Helper T cell (primary cell): ENCODE measurements around the genes METAP2, HAL, LTA4H and CDK17.

DNA sequence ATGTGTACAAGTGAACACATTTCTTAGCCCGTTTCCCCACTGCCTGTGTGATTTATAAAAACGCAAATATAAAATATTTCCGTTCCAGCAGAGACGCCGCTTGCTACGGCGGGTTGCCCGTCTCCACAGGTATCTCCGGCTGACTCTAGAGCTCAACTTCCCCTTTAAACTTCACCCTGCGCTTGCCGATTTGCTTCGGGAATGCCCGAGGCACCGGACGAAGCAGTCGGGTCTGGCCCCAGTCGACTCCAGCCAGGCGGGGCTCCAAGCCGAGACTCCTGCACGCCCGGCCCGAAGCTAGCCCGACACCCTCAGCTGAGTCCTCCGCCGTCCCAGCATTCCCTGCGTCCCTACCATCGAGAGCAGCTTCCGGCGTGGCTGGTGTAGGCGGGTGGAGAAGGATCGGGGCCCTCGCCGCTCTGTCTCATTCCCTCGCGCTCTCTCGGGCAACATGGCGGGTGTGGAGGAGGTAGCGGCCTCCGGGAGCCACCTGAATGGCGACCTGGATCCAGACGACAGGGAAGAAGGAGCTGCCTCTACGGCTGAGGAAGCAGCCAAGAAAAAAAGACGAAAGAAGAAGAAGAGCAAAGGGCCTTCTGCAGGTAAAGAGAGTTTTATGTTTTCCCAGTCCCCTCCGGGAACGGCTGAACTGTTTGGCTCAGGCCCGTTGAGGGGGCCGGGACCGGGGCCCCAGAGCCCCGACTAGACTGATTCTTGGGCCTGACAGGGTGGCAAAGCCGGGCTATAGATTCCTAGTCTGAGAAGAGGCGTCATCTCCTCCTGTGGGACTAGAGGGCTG is at the start of gene METAP2:
Gene METAP2 (plus strand): TSS at position 424 of the 799 bp plus-strand sequence.
- PRO-cap, 2 experiments: peak in 2 of 2 experiments; most common plus-strand start position 427 of the sequence (in 2); most common minus-strand start position 313 of the sequence (in 2)

DNA sequence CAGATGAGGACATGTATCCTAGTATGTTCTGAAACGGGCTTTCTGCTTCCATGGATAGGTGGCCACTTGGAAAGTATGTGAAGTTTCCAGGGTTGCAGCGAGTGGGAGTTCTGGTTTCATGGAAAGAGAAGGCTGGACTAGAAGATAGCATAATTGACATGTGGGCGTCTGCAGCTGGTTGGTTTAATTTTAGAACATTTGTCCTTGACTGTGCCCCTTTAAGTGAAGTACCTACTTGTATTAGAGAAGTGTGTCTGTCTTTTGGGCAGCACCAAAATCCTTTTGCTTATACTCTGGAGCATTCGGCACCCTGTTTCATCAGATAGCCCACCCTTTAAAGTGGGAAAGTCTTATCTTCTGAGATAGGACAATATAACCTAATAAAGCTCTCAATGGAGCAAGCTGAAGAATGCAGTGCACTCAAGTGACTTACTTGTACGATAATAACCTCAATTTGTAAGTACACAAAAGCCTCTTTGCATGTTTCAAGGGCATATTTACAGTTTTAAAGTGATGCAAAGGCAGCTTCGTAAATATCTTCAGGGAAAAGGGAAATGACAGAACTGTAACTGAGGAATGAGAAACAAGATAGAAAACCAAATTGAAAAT is 35.2 kb downstream of the NTN4 start:
- PRO-cap, 2 experiments: no peak in any of the 2 experiments

- PRO-cap, 2 experiments: no peak in any of the 2 experiments
Measured at GRCh38 chr12:95842339-95842820, 16.4 kb upstream of the SNRPF start.

DNA sequence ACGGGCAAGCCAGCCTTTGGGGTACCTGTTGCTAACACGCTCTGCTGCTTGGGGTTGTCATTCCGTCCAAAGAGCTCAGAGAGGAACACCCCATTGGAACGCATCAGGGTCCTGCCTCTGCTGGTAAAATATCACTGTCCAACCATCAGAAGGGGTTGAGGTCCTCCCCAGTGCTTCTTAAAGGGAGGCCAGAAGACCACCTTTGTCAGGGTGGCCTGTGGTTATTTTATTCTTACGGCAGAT is 441 bp downstream of the AMDHD1 start:
- PRO-cap, 2 experiments: no peak in any of the 2 experiments

GRCh38 chr12:95995300-95996195 is 596 bp downstream of the HAL start:
- PRO-cap, 2 experiments: no peak in any of the 2 experiments

DNA sequence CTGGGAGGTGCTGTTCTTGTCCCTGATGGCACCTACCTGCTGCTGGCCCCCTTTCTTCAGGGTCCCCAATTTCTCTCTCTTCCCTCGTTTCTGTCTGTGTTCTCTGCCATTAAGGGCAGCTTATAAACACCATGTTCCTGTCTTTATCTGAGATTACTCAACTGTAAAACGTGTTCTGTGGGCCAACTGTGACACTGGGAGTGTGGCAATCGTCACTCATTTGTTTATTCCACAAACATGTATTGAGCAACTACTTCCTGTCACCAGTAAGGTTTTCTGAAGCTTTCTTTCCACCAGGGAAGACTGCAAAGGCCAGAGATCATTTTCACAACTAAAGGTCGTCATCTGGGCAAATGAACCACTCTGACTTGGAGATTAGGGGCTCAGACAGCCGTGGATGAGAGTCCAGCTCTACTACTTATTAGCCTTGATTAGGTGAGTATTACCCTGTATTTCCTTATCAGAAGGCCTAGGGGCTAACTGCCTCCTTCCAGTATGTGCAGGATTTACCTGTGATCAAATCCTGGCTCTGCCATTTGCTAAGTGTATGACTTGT is at the start of gene HAL:
Gene HAL (minus strand): TSS at position 149 of the 556 bp plus-strand sequence.
- PRO-cap, 2 experiments: no peak in any of the 2 experiments

- PRO-cap, 2 experiments: no peak in any of the 2 experiments
Measured at GRCh38 chr12:96034507-96034995, 836 bp downstream of the LTA4H start.

- PRO-cap, 2 experiments: peak in 2 of 2 experiments; most common plus-strand start chr12:96036014 (in 2); most common minus-strand start chr12:96035583 (in 2)
Measured at GRCh38 chr12:96034996-96036306, at the start of gene LTA4H. TSS of gene LTA4H (minus strand) at chr12:96035587.

GRCh38 chr12:96248456-96248855 is 54.3 kb downstream of the ELK3 start:
- PRO-cap, 2 experiments: no peak in any of the 2 experiments

DNA sequence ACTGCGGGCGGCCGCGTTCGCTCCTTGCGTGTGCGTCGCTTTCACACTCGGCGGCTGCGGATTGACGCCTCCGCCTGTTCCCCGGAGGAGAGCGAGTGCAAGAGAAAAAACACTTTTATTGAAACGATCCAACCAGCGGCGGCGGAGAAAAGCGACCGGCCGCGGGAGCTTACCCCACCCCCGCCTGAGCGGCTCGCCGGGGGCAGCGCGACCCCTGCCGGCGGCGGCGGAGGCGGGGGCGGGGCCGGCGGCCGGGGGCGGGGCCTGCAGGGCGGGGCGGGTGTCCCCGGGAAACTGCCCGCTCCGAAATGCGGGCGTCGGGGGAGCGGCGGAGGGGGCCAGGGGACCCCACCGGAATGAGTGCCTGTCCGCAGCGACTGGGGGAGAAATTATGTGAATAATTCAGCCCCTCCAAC is at the start of gene CDK17:
Gene CDK17 (minus strand): TSS at position 63 of the 416 bp plus-strand sequence.
- PRO-cap, 2 experiments: peak in 2 of 2 experiments; most common plus-strand start position 112 of the sequence (in 1); most common minus-strand start position 63 of the sequence (in 2)

- PRO-cap, 2 experiments: no peak in any of the 2 experiments
Measured at GRCh38 chr12:97276198-97276809, 369.2 kb downstream of the NEDD1 start.

DNA sequence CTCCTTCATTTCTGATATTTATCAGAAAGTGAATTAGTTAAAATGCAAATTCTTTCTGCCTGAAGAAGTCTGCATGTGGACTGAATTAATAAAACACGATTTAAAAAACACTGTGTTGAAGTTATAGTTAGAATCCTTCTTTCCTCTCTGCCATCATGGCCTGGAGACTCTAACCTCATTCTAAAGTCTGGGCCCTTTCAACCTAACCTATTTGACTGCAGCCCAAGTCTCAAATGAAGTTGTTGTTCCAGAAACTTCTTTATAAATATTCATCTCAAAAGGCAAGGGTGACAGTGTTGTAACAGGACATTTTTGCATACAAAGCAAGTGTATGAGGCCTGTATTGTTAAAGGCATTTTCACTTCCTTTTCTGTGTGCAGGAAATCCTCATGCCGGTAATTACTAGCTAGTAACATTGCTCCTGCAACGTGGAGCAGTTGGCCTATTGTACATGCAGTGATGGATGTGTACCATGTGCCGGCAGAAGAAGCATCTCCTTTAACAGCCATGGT is 399.0 kb downstream of the NEDD1 start:
- PRO-cap, 2 experiments: no peak in any of the 2 experiments

DNA sequence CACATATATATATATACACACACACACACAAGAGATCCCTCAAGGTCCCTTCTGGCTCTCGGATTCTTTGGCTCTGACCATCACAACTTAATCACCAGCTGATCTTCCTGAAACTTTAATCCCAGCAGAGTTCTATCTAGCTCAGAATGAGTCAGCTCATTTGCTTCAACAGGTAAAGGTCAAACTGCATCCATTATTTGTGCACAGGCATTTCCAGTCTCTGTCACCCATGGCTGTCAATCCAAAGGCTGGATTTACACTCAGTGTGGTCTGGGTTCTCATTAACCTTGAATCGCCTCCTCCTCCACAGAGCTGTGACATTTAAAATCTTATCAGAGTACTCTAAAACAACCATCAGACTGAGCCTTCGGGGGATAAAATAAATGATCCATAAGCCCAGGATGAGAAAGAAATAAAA is 113.3 kb upstream of the TMPO start:
- PRO-cap, 2 experiments: no peak in any of the 2 experiments

GRCh38 chr12:98514981-98515147 is 526 bp upstream of the TMPO start:
- PRO-cap, 2 experiments: no peak in any of the 2 experiments

DNA sequence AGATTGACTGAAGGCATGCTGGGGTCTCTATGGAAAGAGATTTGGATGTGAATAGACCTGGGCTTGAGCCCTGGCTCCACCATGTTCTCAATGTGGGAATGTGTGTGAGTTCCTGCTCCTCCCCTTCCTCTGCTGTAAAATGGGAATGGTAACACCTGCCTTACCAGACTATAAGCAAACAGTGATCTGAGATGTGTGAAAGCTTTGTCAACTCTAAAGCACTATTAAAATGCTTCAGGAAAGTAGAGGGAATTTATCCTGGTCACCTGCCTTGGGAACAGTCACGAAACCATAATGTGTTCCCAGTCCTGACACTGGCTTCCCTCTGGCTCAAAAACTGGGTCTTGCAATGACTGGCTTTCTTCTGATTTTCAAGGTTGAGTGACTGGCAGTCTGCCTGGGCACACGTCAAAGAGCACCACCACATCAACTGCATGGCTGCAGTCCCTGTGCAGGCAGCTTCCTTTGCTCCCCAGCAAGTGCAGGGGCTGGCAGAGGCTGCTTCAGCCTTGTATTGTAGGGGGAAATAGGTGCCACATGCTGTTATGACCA is 384.7 kb downstream of the APAF1 start:
- PRO-cap, 2 experiments: no peak in any of the 2 experiments

DNA sequence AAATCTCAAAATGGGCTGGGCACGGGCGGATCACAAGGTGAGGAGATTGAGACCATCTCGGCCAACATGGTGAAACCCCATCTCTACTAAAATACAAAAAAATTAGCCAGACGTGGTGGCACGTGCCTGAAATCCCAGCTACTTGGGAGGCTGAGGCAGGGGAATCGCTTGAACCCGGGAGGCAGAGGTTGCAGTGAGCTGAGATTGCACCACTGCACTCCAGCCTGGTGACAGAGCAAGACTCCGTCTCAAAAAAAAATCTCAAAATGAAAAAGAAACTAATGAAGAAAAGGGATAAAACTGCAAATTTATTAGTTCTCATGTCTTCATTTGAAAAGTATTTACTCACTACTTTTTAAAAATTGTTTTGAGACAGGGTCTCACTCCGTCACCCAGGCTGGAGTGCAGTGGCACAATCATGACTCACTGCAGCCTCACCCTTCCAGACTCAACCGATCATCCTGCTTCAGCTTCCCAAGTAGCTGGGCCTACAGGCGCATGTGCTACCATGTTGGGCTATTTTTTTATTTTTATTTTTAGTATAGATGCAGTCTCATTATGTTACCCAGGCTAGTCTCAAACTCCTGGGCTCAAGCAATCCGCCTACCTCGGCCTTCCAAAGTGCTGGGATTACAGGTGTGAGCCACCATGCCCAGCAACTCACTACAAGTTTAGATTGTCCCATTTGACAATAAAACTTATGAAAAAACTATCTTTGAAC is 35.1 kb downstream of the BLTP3B start:
- PRO-cap, 2 experiments: no peak in any of the 2 experiments

DNA sequence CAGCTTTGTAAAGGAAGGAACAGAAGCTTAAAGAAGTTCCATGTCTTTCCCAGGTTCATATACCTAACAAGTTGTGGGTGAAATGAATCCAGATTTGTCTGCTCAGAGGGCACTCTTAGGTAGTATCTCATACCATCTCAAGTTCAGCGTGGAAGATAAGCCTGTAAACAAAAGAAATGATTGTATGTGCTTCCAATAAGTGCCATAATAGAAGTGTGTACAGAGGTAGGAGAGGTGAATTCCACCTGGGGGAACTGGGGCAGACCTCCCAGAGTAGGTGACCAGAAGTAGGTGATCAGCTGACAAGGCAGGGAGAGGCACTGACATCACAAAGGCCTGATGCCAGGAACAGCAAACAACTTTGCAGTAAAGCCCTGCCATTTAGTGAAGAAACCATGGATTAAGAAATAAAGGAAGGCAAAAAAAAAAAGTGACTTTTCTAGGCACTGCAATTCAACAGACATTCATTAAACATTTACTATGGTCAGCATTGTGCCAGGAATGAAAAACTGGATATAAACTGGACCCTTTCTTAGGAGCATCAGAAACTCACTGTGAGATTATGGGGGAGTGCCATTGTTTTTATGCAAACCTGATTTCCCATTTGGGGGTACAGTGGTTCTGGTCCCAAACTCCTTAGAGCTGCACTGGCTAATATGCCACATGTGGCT is 31.2 kb downstream of the NR1H4 start:
- PRO-cap, 2 experiments: no peak in any of the 2 experiments

DNA sequence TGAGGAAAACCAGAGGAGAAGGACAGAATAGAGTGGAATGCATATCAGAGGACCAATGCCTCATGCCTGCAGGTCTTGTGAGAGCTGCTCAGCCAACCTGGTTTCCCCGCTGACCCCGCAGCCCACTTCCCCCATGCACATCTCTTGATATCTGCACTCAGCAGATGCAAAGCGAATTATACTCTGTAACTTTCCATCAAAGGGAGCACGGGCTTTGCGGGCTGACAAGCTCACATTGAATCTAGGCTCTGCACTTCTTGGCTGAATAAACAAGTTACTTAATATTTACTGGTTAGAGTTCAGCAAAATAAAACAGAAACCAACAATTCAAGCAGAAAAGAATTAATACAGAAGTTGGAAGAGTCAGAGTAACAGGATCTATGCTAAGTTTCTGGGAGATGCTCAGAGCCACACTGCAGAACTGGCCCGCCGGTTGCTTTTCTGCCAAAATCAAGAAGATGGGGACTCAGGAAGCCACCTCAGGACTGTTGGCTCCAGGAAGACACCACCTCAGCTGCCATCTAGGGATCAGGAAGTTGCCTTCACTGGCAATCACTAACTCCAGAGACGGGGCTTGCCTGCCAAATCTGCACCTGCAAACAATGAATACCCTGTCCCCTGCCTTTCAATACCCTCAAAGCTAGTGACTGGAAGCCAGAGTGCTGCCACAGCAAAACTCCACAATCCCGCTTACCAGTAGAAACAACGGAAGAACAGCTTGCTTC is 46.5 kb downstream of the NR1H4 start:
- PRO-cap, 2 experiments: no peak in any of the 2 experiments

GRCh38 chr12:100576653-100577076 is 3.2 kb downstream of the GAS2L3 start:
- PRO-cap, 2 experiments: no peak in any of the 2 experiments

- PRO-cap, 2 experiments: no peak in any of the 2 experiments
Measured at GRCh38 chr12:100604329-100604554, 30.8 kb downstream of the GAS2L3 start.